Parietal lobe (tissue), 2 donors: ENCODE measurements around a stretch of chr2.

DNA sequence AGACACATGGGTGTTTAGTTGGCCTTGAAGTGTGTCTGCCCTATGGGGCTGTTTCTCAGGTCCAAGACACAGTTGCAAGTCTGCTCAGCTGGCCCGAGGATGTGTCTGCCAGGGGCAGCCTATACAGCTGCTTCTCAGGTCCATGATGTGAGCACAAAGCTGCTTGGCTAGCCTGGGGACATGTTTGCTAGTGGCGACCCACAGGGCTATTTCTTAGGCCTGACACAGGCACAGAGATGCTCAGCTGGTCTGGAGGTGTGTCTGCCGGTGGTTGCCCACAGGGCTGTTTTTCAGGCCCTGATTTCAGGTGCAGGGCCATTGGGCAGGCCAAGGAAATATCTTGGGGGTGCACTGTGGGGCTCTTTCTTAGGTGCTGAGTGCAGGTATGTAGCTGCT is 108.7 kb downstream of the TMEM131 start:
- RAMPAGE, long total RNA = no peak

- RAMPAGE, long total RNA = no peak
Measured at GRCh38 chr2:97931114-97931580, 64.6 kb downstream of the TMEM131 start.

DNA sequence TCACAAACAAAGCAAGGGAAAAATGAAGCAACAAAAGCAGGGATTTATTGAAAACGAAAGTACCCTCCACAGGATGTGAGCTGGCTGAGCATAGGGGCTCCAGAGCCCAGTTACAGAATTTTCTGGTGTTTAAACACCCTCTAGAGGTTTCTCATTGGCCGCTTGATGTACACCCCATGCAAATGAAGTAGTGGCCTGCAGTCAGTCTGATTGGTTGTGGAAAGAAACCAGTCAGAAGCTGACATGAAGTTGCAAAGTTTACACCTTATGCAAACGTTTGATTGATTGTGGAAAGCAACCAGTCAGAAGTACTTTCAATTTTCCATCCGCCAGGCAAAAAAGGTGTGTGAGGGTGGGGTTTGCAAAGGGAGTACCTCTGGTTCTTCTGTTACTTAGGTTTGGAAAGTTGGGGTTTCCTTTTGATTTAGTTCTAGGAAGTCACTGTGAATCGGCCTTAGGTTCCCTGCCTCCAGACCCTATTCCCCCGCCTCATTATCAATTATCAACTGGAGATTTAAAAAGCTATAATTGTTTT is 62.4 kb downstream of the VWA3B start:
- RAMPAGE, long total RNA = no peak

DNA sequence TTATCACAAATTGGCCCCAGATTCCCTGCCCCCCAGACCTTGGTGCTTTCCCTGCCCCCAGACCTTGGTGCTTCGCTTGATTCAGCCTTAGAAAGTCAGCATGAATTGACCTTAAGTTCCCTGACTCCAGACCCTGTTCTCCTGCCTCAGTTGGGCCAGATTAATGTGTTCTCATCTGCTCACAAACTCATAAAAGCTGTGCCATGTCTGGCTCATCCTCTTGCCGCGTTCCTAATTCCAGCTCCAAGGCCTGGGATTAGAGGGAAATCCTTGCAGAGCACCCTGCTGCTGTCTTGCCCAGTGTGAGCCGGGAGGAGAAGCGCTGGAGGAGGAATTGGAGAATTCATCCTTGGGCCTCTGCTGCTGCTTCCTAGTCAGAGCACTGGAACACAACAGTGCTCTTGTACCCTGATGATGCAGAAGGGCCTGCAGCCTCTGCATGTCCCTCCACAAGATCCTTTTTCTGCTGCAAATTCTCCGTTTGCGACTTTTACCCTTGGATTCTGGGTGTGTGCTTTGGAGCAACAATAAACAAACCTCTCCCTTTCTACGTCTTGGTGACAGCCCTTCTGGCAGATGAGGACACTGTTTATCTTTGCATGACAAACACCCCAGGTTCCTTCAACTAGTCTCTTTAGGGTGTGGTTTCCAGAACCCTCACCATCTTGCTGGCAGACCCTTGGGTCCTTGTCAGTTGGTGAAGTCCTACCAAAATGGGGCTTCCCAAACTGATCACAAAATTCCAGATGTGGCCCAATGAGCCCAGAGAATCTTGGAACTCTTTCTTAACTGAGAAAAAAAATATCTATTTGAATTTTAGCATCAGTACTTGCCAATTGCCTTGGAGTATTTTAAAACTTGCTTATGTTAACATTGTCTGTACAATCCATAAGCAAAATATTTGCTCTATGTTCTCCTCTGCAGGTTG is 46.8 kb upstream of the CNGA3 start:
- RAMPAGE, long total RNA = no peak

DNA sequence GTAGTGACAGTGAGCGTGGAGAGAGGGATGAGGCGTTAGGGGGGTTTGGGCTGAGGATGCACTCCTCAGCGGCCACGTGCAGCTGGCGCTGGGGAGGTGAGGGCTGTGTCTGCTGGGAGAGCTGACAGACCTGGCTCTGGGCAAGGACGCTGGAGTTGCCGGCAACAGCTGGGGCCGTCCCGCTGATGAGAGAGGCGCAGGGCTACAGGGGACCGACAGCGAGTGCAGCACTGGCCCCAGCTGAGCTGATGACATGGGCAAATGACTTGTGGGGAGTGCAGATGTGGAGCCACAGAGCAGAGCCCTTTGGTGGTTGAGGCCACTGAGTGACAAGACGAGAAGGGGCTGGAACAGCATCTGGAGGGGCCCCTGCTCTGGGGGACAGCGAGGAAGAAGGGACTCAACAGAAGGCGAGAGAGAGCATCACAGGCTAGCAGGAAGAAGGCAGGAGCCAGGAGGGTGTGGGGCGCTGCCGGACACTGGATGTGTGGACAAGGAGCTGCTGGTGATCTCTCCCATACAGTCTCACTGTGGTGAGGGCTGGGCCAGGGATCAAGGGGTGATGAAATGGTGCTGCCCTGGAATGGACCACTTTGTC is 38.3 kb downstream of the COA5 start:
- RAMPAGE, long total RNA = no peak

- RAMPAGE, long total RNA = no peak
Measured at GRCh38 chr2:98606368-98606726, 2.0 kb downstream of the COA5 start.

GRCh38 chr2:98621267-98622055 is 13.1 kb downstream of the UNC50 start:
- RAMPAGE, long total RNA = no peak

GRCh38 chr2:98663217-98664155 is 55.1 kb downstream of the UNC50 start:
- RAMPAGE, long total RNA = no peak

GRCh38 chr2:98718312-98718805 is 12.6 kb downstream of the MGAT4A start:
- RAMPAGE, long total RNA = no peak

DNA sequence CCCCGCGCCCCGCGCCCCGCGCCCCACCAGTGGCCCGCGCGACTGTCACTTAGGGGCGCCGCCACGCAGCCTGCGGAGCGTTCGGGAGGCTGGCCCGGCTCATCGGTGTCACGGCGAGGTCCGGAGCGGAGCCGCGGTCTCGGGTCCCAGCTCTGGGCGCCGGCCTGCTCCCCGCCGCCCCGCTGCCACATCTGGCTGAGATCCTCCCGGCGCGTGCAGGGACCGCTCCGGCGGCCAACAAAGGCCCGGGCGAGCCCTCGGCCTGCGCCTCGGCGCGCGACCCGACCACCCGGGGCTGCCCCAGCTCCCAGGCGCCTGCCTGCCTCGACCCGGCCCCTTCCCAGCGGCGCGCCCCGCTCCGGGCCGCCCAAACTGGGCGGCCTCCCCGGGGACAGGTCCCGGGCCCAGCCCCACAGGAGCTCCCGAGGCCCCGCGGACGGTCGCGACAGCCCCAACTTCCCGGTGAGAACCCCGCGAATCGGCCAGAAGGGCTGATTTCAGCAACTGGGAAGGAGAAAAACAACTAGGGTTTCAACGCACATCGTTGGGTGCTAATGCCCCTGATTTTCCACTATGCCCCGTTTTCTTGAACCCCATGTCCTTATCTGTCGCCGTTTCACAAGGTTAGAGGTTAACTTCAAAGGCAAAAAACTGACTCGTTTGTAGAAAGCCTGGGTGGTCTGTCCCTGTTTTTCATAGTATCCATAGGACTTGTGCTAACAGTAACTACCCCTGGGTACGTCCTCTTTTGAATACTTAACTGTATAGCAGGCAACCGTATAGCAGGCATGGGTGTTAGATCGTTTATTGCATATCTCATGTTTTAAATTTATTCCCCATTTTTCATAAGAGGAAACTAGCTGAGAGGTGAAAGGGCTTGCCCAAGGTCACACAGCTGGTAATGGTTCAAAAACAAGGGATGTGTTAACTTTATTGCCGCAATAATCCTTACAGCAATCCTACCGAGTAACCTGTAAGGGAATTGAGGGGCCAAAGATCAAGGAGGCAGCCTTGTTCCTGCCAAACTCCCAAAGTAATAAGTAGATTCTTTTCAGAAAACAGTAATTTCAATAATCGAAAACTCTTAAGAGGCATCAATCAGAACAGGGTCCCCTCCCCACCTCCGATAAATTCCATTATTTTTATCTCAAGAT is 679 bp upstream of the MGAT4A start:
- RAMPAGE, long total RNA = no peak

GRCh38 chr2:99368355-99368821 is 31.2 kb downstream of the EIF5B start:
- RAMPAGE, long total RNA = no peak

- RAMPAGE, long total RNA = no peak
Measured at GRCh38 chr2:99449127-99449969, 40.5 kb downstream of the REV1 start.

GRCh38 chr2:99472298-99473153 is 17.3 kb downstream of the REV1 start:
- RAMPAGE, long total RNA = no peak

DNA sequence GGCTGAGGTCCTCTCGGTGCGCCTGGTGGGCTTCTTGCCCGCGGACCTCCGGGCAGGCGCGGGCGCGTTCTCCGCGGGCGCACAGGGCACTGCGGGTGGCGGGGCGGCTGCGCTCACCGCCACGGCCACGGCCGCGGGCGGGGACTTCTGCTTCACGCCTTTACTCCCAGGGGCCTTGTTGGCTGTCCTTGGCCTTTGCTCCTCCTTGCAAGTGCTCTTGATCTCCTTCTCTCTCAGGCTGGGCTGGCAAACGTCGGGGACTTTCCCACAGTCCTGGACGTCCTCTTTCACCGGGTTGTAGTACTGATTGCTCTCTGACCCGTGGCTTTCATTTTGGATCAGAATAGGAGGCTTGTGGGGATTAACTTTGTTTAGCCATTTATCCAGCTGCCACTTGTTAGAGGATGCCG is 104.1 kb upstream of the REV1 start:
- RAMPAGE, long total RNA = no peak

GRCh38 chr2:99675957-99676420 is 186.2 kb upstream of the REV1 start:
- RAMPAGE, long total RNA = no peak

- RAMPAGE, long total RNA = no peak
Measured at GRCh38 chr2:99960332-99961541, 181.7 kb downstream of the AFF3 start.

DNA sequence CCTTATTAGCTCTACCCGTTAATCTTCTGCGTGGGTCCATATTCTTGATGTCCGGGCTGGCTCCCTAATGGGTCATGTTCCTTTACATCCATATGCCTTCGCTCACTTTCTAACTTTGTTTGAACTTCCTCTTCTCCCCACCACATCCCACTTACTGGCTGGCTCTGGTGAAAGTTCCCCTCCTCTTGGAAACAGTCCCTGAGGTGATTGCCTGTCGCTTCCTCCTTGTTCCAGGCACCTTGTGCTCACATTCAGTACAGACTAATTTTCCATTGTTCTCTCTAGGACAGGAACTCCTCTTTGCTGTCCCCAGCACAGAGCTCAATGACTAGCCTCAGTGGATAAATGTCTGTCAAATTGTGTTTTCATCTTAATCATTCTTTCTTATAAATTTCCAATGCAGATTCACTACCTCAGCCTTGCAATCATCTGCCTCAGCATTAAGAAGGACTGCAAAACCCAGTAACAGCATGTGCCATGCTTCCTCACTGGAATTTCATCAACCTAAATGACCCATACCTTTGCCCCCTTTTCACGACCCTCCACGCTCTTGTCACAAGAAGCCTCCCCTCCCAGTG is 102.7 kb downstream of the AFF3 start:
- RAMPAGE, long total RNA = no peak

DNA sequence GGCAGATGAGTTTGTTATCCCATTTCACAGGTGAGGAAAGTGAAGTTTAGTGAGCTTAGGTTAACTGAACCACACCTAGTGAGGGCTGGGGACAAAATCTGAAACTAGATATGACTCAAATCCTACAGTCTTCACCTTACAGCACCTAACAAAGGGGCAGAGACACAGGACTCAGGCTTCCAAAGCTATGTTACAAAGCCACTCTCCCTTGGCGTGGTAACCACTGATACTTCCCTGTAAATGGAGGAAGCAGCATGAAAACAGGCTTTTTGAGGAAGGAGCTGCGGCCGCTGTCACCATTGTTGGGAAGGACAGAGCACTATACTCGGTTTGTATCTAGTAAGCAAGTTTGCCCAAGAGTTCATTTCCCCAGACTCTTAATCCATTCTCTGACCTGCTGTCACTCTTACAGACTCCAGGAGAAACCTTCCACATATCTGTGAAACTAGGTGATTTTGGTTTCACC is 60.3 kb downstream of the LONRF2 start:
- RAMPAGE, long total RNA = no peak

- RAMPAGE, long total RNA = no peak
Measured at GRCh38 chr2:100277861-100278293, 44.4 kb downstream of the LONRF2 start.

- RAMPAGE, long total RNA = no peak
Measured at GRCh38 chr2:100320468-100321170, 1.7 kb downstream of the LONRF2 start.